Duodenum (tissue), 1 donor: ENCODE data around the genes GOLGA6L9 and GOLGA6L4.

- PRO-cap, result no peak
Measured at GRCh38 chr15:82429537-82430108, at the start of gene GOLGA6L9. GOLGA6L9 (plus strand) TSS chr15:82429816.

DNA sequence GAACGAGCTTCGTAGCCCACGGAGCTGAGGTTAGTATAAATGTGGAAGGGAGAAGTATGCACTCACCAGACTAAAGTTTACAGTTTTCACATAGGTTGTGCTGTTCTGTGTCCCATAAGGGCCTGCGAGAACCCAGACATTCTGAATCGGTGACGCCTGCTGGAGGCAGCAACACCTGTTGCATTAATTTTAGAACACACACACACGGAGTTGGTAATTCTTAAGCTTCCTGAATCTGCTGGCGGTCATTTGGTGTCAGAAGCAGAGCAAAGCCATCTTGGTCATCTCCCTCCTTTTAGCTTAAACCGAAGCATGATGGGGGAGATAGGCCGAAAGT is 41.1 kb upstream of the AP3B2 start:
- PRO-cap, result no peak

DNA sequence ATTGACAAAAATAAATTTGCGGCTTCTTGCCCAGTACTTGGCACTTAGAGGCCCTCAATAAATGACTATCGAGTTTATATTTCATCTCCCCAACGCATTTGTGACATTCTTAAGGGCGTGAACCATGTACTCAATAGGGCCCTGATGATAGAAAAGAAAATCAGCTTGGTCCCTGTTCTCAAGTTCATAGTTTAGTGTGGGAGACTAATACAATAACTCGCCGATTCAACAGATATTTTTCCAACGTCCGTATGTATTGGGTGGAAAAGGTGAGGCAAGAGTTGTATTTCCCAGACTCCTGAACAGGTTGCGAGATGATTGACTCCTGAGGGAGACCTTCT is 314 bp upstream of the WHAMM start:
- PRO-cap, result no peak

DNA sequence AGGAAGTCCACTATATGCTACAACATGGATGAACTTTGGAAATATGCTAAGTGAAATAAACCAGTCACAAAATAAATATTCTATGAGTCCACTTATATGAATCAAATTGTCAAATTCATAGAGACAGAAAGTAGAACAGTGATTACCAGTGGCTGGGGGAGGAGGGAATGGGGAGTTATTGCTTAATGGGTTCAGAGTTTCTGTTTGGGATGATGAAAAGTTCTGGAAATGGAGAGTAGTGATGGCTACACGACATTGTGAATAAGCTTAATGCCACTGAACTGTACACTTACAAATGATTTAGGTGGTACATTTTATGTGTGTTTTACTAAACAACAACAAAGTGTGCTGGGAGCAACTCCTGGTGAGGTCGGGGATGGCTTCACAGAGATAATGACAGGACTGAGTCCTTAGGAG is 38.1 kb downstream of the HOMER2 start:
- PRO-cap, result no peak

GRCh38 chr15:83020296-83021012 is 9.0 kb upstream of the C15orf40 start:
- PRO-cap, result no peak

- PRO-cap, result no peak
Measured at GRCh38 chr15:83062528-83063033, 4.5 kb downstream of the BTBD1 start.

DNA sequence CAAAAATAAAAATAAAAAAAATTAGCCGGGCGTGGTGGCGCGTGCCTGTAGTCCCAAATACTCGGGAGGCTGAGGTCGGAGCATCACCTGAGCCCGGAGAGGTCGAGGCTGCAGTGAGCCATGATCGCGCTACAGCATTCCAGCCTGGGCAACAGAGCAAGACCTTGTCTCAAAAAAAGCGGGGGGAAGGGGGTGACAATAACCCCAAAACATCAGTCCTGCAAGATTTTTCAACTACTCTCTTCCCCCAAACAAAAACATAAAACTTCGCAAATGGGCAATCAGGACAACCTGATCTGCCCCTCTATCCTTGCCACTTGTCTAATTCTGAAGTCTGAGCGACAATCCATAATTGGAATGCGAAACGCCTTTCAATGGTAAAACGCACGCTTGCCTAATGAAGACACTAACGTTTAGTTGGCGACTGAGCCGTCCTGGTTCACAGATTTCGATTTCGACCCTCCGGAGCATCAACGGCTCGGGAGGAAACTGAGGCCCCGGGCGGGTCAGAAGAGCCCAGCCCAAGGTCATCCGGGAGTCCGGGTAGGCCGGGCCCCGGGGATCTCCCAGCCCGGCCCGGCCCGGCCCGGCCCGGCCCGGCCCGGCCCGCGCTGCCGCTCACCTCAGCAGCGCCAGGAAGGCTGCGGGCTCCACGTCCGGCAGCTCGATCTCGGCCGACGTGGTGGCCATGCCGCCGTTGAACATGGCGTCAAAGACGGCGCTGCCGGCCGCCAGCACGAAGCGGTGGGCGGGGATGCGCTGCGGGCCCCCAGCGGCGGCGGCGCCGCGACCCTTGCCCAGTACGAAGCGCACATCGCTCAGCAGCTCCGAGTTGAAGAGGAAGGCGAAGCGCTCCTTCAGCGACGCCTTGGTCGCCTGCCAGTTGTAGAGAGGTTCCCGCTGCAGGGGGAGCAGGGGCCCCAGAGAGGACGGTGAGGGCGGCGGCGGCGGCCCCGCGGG is 643 bp downstream of the BTBD1 start:
- PRO-cap, result bidirectional peak, plus-strand start at position 923 of the sequence, minus-strand start at position 870 of the sequence

GRCh38 chr15:83210646-83211131 is 3.1 kb upstream of the HDGFL3 start:
- PRO-cap, result no peak

- PRO-cap, result no peak
Measured at GRCh38 chr15:83352752-83353299, 68.4 kb upstream of the BNC1 start.

DNA sequence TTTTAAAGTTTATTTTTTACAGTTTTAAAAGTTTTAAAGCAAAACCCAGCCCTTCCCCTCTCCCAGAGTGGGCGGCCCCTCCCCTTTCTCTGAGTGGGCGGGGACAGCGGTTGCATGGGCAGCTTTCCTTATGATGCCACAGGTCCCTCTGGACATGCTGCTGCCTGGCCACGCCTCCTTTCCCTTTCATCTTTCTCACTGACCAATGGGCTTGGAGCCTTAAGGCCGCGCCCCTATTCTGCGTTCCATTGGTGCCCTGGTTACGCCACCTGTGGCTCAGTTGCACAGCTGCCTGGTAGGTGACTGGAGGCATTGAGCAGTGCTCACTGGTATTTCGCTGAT is at the start of gene GOLGA6L4:
Gene GOLGA6L4, plus strand, starts transcription at position 279 of the 342 bp plus-strand sequence.
- PRO-cap, result no peak

DNA sequence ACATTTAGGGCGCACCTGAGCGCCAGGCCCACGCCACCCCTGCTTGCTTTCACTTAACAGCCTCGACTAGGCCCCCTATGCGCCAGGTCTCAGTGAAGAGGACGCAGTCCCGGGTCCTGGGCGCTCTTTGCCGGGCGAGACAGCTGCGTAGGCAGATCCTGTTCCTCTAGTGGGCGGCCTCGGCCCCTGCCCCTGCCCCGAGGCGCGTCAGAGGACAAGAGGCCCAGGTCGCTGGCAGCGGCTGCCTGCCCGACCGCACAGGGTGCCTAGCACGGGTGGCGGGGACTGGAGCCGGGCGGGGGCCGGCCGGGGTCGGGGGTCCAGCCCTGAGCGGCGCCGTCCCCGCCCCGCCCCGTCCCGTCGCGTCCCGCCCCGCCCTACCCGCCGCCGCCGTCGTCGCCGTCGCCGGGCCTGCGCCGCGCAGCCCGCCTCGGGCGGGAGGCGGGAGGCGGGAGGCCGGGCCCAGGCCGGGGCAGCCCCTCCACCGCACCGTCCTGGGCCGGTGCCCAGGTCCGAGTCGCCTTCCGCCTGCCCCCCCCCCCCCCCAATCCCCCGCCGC is 373 bp upstream of the ZNF592 start:
- PRO-cap, result bidirectional peak, plus-strand start at position 423 of the sequence, minus-strand start at position 129 of the sequence; bidirectional peak, plus-strand start outside the sequence, minus-strand start at position 496 of the sequence

- PRO-cap, result no peak
Measured at GRCh38 chr15:84750274-84750997, 2.0 kb downstream of the ZNF592 start.

GRCh38 chr15:84766269-84766751 is 17.9 kb downstream of the ZNF592 start:
- PRO-cap, result no peak

DNA sequence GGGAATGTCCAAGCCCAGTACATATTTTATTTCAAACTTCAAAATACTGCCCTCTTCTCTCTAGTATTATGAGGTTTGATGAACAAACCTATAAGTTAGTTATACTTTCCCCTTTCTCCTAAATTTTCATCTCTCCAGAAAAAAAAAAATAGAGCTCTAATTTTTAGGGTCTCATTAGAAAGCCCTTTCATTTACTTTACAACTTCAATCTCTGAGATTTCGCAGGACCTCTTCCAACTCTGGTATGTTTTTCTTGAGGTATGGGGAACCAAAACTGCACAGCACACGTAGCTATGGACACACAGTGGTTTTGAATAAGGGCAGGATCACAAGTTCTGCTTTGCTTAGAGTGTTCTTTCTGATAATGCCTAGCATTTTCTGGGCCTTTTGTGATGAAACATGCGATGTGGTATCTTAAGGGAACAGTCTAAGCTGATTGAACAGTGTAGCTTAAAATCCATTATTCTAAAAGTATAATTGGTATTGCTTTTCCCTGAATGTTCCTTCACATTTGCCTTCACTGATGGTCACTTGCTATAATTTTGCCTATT is 25.3 kb downstream of the ZNF592 start:
- PRO-cap, result no peak

- PRO-cap, result no peak
Measured at GRCh38 chr15:84817477-84817703, 234 bp downstream of the ALPK3 start.

GRCh38 chr15:84833267-84833923 is 16.2 kb downstream of the ALPK3 start:
- PRO-cap, result no peak

DNA sequence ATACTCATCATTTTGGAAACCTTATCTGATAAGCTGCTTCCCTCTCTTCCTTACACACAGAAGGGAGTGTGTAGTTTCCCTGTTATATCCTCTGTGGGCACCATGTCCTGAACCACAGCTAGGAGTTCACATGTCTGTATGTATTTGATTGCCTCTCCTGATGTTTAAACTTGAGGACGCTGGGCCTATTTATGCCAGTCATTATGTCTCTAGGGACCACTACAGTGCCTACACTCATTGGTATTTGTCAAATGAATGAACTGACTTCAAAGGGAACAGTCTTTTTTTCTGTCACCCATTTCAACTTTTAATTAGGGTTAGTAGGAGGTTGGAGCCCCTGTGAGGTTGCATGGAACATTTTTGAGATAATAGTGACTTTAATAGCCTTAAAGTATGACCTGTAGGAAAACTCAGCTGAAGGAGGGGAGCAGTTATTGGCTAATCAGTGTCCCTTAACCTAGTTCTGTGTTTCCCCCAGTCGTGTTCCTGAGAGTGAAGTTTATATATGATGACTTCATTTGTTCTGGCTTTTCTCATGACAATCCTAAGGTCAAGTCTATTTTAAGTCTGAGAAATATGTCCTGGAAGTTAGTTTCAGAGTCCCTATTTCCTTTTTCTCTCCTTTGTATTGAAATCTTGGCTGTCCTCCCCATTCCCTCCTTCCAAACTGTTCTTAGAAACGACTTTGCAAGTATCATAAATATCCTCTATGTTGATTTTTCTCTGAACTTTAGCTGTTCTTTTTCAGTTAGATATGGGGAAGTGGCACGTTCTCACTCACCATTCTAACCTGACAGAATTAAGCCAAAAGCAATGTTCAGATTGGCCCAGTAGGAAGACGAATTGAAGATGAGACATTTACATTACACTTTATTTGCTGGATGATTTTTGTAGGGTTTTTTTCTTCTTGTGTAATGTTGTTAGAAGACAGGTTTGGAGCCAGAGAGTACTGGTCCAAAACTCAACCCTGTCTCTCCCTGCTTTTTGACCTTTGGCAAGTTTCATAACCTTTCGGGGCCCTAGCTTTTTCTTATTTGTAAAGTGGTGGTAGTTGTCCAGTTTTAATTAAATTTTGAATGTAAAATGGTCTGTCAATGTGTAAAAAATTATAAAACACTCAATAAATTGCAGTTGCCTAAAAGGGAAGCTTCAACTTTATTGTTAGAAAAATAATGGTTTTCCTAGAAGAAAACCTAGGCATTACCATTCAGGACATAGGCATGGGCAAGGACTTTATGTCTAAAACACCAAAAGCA is 29.2 kb downstream of the PDE8A start:
- PRO-cap, result no peak

GRCh38 chr15:85379626-85380082 is 749 bp upstream of the AKAP13 start:
- PRO-cap, result no peak

DNA sequence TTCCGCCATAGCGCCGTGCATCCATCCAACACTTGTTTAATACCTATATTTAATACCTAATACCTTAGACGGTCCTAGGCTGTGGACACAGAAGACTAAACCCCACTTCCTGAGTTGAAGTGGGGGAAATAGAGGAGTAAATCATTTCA is 446 bp upstream of the AKAP13 start:
- PRO-cap, result no peak

DNA sequence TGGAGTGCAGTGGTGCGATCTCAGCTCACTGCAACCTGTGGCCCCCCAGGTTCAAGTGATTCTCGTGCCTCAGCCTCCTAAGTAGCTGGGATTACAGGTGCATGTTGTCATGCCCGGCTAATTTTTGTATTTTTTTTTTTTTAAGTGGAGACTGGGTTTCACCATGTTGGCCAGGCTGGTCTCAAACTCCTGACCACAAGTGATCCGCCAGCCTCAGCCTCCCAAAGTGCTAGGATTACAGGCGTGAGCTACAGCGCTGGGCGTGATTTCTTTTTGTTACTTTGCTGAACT is 7.6 kb downstream of the AKAP13 start:
- PRO-cap, result no peak